ENCODE data around the genes STRADA and PRR29.

DNA sequence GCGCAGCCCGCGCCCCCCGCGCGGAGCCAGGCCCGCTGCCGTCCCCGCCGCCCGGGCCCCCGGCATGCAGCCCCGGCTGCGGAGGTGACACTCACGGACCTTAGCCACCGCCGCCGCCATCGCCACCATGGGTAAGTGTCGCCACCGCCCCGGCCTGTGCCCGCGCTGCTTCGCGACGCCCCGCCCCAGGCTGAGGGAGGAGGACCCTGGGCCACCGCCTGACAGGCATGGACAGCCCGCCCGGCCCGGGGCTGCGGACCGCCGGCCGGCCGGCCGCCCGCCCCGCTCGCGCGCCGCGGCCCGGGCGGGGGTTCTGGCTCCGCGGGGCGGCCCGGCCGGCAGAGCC is 389 bp downstream of the MAP3K3 start:
- PRO-cap, 2 experiments = peak in 1 of 2 experiments; most common plus-strand start position 245 of the sequence (in 1); most common minus-strand start position 129 of the sequence (in 1)

DNA sequence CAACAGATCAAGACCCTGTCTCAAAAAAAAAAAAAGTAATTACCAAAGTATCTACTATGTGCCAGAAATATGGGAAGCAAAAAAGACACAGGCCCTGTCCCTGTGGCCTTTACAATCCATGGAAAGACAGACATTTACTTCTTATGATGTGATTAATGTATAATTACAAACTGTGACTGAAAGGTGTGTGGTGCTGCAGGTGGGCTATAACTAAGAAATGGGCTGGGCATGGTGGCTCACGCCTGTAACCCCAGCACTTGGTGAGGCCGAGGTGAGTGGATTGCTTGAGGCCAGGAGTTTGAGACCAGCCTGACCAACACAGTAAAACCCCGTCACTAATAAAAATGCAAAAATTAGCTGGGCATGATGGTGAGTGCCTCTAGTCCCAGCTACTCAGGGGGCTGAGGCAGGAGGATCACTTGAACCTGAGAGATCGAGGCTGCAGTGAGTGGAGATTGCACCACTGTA is 29.8 kb downstream of the LIMD2 start:
- PRO-cap, 2 experiments = no peak in any of the 2 experiments

DNA sequence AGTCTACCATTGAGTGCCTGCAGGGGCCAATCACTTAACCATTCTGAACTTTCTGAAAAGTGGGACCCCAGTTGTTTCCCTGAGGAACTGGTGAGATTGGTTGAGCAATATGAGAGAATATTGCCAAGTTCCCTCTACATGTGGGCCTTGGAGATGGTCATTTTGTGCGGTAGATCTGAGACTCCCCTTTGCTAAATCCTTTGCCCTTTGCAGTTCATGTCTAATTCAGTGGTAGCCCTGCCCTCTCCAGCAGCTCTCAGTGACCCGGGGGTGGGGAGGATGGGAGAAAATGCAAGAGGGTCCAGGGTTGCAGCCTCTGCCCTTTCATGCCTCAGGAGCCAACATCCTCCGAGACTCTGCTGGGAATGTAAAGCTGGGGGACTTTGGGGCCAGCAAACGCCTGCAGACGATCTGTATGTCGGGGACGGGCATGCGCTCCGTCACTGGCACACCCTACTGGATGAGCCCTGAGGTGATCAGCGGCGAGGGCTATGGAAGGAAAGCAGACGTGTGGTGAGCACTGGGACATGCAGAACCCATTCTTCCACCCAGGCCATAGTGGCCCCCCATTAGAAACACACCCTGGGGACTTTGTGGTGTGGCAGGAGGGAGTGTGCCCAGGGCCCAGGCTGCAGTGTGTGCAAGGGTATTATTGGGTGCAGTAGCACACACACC is 7.9 kb downstream of the LIMD2 start:
- PRO-cap, 2 experiments = no peak in any of the 2 experiments

DNA sequence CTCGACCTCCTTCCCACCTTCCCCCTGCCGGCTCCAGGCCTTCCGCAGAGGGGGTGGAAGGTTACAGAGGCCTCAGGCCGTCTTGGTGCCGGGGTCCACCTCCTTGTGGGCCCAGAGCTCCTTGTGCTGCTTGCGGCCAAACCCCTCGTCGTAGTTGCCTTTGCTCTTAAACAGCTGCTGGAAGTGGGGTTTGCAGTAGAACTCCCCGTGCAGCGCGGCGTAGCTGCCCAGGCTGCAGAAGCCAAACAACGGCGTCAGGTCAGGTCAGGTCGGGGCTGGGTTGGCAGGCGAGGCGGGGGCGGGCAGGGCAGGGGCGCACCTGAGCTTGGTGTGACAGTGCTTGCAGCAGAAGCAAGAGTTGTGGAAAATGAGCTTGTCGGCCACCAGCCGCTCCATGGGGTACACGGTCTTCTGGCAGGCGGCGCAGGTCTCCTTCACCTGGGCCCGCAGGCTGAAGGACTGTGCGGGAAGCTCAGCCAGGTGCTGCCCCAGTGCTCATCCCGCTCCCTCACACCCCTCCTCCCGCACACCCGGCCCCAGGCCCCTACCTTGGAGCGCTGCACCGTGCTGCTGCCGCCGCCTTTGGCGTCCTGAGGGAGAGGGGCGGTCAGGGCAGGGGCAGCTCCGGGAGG is 1.3 kb downstream of the LIMD2 start:
- PRO-cap, 2 experiments = no peak in any of the 2 experiments

DNA sequence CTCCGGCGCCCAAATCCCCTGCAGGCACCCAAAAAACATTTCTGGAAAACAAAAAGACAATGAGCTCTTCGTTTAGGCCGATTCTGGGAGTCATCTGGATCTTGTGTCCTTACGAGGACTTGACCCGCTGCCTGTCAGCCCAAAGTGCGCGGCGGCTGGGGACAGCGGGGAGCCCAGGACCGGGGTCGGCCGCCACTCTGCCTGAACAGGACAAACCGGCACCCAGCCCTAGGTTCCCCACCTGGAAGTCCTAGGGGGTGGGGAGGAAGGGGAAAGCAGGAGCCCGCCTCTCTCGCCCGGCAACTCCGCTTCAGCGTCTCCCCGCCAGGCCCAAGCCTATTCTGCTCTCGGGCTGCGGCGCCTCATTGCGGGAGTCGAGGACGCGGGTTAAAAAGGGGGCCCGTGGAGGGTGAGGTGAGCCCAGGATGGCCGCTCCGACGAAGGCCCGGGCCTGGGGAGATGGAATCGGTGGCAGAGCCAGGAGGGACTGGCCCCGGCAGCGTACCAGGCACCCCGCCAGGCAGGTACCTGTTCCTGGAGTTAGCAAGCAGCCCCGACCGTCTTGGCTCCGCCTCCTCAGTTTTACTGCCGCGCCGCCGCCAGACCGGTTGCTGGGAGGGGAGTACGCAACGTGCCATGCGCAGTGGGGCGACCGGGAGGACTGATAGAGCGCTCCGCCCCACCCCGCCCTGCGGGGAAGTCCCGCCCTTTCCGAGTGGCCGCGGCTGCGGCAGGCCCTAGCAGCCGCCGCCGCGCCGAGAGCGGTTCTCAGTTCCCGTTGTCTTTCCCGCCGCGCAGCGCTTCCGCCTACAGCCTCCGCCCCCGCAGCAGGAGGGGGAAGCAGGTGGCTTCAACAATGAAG is at the start of gene STRADA:
TSS of gene STRADA (minus strand) at position 587 of the 862 bp plus-strand sequence.
- PRO-cap, 2 experiments = peak in 2 of 2 experiments; most common plus-strand start position 771 of the sequence (in 2); most common minus-strand start position 584 of the sequence (in 2)

- PRO-cap, 2 experiments = no peak in any of the 2 experiments
Observed at GRCh38 chr17:63812880-63813676, 14.2 kb upstream of the PSMC5 start.

GRCh38 chr17:63831202-63832345 is 4.1 kb upstream of the FTSJ3 start:
- PRO-cap, 2 experiments = no peak in any of the 2 experiments

DNA sequence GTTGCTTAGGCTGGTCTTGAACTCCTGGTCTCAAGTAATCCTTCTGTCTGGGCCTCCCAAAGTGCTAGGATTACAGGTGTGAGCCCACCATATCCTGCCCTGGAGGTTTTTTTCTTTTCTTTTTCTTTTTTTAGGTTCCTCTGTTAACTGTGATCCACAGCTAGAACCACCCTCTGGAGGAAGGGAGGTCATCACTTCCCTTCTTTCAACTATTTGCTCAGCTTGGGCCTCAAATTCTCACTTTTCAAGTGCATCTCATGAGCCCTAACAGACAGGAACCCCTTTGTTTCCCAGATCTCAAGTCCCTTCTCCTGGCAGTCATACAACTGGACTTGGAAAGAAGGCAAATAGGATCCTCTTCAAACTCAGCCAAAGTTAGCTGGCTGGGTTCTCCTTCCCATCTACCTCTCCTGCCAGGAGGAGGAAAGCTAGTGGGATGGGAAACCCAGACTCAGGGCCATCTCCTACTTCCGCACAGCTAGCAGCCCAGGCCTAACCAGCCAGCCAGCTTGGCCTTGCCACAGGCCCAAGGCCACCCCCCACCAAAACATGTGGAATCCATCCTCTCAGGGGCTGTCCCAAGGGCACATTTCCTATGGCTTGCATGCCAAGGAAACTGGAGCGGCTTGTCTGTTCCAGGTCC is 2.0 kb downstream of the SMARCD2 start:
- PRO-cap, 2 experiments = no peak in any of the 2 experiments

GRCh38 chr17:63930343-63930876 is 1.7 kb downstream of the CD79B start:
- PRO-cap, 2 experiments = no peak in any of the 2 experiments

DNA sequence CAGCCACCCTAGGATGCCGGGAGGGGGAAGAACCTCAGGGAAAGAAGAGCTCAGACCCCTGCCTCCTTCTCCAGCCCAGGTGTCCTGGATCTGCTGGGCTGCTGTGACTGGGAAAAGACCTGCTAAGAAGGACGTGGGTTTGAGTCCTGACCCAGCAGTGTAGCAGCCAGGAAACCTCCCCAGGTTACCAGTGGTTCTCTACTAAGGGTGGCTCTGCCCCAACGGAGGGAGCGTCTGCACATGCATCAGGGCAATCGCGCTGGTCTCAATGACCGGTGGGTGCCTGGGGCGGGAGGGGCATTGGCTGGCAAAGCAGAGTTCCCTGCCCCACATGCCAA is 2.6 kb upstream of the CD79B start:
- PRO-cap, 2 experiments = no peak in any of the 2 experiments

DNA sequence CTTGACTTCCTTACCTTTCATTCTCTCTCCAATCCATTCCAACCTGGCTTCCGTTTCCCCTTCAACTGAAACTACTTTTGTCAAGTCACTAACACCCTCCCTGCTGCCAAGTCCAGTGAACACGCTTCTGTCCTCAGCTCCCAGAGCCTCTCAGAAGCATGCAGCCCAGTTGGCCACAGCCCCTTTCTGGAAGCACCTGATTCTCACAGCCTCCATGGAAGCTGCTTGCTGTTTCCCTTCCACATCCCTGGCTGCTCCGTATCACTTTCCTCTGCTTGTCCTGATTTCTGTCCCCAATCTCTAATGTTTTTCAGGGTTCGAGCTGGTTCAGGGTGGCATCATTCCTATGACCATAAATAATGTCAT is 4.1 kb upstream of the SCN4A start:
- PRO-cap, 2 experiments = no peak in any of the 2 experiments

DNA sequence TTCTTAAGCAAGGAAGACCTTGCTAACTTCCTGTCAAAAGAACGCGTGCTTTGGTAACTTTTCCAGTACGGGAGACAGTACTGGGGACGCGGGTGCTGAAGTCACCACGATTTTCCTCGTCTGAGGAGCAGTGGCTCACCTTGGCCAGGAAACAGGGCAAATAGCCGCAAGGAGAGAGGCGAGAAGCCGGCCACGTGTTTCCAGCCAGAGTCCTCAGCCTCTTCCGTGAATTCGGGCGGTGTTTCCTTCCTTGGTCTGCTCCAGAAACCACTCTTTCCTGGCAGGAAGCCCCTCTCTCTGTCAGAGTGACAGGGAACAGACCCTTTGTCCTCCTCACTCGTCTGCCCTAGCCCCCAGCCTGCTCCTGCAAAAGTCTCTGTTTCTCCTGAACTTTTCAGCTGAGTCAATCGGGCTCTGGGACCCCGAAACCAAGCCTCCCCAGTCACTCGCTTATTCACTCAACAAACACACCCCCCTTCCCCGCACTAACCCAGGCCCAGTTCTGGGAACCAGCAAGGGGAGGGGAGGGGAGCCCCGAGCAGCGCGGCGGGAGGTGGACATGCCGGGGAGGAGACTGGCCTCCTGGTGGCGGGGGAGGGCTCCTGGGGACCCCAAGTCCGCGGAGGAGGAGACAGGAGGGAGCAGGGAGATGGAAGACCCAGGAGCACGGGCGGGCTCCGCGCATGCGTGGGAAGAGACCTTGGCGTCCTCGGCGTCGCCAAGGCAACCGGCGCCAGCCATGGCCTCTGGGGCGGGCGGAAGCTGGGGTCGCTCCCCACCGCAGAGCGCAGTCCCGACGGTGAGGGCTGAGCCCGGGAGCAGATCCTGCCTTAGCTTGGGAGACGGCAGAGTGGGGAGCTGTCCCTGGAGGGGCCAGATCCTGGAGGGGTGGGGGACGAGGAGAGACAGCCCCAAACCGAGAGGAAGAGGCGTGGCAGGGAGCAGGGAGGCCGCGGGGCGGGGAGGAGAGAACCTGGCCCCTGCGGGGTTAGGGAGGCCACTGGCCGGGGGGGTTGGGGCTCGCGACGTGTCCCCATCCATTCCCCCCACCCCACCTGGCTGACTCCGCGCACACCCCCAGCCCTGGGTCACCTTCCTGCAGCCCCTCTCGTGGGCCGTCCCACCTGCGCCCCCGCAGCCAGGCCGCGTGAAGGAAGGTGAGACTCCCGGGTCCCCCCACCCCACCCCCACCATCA is at the start of gene PRR29:
TSS of gene PRR29 (plus strand) at position 726 of the 1,196 bp plus-strand sequence.
- PRO-cap, 2 experiments = no peak in any of the 2 experiments

- PRO-cap, 2 experiments = no peak in any of the 2 experiments
Observed at GRCh38 chr17:64001762-64002896, 4.0 kb downstream of the PRR29 start.

DNA sequence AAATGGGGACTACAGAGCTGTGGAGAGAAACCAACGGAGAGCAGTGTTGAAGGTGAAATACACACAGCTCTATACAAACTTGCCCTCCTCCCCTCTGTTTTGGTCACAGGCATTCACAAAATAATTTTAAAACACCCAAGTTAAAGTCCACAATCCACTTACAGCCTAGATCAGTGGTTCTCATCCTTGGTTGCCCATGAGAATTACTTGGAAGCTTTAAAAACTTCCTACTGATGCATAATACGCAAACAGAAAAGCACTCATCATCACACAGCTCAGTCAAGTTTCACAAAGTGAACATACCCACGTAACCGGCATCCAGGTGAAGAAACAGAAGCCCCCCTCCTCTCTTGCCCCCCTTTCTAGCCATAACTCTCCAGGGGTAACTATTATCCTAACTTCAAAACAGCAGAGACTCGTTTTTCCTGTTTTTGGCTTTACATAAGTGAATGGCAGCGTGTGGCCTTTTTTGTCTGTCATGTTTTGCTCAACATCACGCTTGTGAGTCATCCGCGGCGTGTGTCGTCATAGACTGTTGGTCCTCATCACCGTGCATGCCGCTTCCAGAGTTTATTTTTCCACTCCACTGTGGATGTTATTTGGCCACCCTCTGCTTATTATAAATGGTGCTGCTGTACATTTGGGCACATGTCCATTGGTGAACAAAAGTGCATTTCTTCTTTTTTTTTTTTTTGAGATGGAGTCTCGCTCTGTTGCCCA is 52.7 kb downstream of the ERN1 start:
- PRO-cap, 2 experiments = no peak in any of the 2 experiments

GRCh38 chr17:64082831-64083294 is 47.1 kb downstream of the ERN1 start:
- PRO-cap, 2 experiments = no peak in any of the 2 experiments

GRCh38 chr17:64106928-64107422 is 23.0 kb downstream of the ERN1 start:
- PRO-cap, 2 experiments = no peak in any of the 2 experiments

DNA sequence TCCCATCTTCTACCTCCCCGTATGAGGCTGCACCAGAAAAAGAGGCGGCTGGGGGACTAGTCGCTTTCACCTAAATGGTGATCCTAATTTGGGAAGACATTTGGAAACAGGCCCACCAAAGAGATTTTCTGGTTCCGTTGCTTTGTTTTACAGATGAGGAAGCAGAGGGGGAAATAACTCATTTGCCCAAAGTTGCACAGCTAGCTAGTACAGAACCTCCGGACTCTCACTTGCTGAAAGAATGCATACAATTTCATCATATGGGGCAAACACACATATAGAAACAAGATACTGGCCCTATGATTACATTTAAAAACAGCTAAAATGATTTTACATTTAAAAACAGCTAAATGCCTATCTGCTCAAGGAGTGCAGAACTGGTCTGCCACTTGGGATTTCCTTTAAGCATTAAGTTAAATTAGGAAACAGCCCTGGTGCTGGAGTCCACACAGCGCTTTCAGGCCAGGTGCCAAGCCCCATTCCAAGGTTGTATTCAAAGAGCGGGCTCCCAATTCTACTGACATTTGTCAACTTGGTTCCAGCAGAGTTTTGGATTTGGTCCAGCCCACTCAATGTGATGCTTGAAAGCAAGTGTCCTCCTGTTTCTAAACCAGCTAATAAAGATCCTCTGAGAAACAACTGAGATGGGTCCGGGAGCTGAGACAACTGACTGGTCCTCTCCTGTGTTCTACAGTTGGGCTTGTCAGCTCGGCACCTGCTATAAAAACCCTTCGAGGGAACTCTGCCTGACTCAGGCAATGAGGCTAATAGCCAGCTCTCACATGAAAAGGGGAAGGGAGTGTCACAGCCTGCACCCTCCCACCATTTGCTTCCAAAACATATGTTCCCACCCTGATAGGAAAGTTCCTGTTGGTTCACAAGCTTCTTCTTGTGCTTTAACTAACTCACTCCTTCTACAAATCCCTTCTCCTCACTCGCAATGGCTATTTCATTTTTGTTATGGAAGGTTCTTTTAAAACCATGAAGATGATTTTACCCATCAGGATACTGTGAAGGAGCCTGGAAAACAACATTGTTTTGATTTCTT is 11.6 kb downstream of the ERN1 start:
- PRO-cap, 2 experiments = no peak in any of the 2 experiments

DNA sequence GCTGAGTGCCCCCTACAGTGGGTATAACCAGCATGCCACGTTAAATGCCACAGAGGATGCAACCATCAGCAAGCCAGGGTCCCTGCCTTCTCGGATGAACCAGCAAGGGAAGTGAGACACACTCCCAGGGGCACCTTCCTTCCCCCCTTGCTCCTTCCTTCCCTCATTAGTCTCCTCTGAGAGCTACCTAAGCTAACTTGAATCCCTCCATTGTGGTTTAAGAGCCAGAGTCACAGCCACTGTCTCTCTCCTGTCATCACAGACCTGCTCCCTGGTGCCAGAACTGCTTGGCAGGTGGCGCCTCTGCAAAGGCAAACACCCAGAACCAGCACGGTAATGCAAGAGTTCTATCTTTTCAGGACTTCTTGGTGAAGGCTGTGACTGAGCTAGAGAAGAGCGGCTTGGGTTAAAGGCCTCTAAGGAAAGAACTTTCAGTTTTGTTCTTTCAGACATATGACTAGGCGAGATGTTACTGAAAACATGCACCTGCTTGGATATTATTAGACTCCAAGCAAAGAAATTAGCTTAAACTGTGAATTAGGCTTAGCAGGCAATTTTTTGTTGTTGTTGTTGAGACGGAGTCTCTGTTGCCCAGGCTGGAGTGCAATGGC is 8.9 kb downstream of the ERN1 start:
- PRO-cap, 2 experiments = no peak in any of the 2 experiments

DNA sequence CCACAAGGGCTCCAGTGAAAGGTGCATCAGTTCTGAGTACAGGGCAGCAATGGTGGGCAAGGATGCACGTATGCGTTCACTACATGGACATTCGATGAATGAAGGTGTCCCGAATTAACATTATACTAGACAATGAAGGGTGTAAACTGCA is 17.0 kb upstream of the ERN1 start:
- PRO-cap, 2 experiments = no peak in any of the 2 experiments

DNA sequence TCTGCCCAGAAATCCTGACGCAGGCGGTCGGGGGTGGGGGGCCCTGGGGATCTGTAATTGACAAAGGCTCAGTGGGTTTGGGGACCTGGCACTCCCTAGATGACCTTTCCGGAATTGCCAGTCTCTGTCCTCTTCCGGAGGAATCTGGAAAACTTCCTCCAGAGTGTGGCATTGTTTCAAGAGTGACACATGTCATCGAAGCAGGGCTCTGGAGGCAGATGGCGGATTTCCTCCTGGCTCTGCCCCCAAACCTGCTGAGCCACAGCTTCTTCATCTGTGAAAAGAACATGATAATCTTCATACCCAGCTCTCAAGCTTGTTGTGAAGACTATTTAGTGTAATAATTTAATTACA is 19.6 kb upstream of the TEX2 start:
- PRO-cap, 2 experiments = no peak in any of the 2 experiments